HT-29 (cell line): ENCODE data around the genes GOLGA6L25 and ENTREP2.

- RAMPAGE, long total RNA = no peak
These were observed 61.5 kb upstream of the OCA2 start for GRCh38 chr15:28160422-28161169.

GRCh38 chr15:28168285-28168909 is 69.3 kb upstream of the OCA2 start:
- RAMPAGE, long total RNA = no peak

- RAMPAGE, long total RNA = no peak
These were observed 22.7 kb downstream of the HERC2 start for GRCh38 chr15:28299250-28299633.

DNA sequence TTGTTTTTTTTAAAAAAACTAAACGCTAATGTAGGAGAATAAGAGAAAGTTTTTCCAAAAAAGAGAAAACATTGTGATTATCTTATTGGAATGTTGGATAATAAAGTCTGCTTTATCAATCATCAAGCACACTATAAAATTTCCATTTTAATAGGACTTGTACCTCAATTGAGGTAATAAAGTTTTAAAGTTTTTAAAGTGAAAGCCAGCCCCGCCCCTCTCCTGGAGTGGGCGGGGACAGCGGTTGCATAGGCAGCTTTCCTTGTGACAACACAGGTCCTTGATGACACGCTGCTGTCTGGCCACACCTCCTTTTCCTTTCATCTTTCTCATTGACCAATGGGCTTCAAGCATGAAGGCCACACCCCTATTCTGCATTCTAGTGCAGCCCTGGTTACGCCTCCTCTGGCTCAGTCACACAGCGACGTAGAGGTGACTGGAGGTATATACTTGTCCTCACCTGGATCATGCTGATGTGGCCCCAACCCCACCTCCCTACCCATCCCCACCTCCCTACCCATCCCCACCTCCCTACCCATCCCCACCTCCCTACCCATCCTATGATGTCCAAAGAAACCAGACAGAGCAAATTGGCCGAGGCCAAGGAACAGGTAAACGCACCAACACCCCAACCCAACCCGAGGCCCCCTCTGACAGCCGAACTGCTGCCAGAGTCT is at the start of gene GOLGA6L25:
Gene GOLGA6L25 (plus strand): TSS at position 413 of the 677 bp plus-strand sequence.
- RAMPAGE, long total RNA = no peak

DNA sequence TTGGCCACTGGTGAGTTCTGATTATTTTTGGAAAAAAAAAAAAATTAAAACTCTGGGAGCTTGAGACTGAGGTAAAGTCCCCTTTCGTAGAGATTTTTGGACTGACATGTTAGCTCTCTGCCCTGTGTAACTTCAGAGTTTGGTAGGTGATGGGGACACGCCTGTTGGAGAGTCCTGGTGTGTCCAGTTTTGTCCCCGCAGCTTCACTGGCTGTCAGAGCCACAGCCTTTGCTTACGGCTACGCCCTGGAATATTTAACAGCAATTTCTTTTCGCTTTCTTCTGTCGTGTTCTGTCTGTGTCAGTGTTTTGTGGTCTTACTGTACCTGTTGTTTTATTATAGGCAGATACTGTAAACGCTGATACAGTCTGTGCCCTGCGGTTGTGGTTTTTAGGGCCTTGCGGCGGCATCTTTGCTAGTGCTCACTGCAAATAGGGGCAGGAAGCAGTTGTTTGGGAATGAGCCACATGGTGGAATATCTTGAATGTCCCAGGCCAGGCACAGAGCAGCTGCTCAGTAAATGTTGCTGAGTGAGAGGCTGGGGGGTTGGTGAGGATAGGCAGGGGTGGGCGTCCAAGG is 62.7 kb downstream of the APBA2 start:
- RAMPAGE, long total RNA = no peak

DNA sequence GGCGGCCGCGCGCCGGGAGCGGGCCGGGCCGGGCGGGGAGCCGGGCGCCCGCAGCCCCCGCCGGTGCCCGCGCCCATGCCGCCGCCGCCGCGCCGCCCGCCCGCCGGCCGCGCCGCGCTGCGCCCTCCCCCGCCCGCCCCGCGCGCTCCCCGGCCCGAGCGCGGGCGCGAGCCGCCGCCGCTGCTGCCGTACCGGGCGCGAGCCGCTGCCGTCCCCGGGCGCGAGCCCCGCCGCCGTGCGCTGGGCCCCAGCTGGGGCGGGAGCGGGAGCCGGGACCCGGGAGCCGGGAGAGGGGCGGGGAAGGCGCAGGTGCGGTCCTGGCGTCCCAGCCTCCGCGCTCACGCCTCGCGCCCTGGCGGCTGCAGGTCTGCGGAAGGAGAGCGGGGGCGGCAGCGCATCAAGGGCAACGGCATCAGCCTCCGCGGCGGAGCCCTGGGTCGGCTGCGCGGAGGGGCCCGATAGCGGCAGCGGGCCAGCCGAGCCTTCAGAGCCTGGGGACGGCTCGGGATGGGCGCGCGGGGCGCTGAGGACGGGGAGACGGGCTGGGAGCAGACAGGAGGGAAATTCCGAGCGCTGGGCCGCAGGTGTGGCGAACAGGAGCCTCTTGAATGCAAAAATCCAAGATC is at the start of gene ENTREP2:
Gene ENTREP2 (minus strand): TSS at position 126 of the 626 bp plus-strand sequence.
- RAMPAGE, long total RNA = no peak

- RAMPAGE, long total RNA = no peak
These were observed 101.8 kb downstream of the TJP1 start for GRCh38 chr15:29720329-29721005.

DNA sequence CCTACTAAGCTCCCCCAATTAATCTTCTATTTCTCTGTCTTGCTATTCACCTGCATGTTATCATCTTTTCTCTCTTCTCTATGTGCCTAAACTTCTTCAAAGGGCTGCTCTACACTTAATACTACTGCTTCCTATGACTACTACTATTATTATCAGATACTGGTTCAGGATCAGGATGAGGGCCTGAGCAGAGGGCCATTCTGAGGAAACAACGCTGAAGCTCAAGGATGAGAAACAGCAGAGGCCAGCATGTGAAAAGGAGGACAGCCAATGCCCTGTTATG is 54.3 kb downstream of the TJP1 start:
- RAMPAGE, long total RNA = no peak

DNA sequence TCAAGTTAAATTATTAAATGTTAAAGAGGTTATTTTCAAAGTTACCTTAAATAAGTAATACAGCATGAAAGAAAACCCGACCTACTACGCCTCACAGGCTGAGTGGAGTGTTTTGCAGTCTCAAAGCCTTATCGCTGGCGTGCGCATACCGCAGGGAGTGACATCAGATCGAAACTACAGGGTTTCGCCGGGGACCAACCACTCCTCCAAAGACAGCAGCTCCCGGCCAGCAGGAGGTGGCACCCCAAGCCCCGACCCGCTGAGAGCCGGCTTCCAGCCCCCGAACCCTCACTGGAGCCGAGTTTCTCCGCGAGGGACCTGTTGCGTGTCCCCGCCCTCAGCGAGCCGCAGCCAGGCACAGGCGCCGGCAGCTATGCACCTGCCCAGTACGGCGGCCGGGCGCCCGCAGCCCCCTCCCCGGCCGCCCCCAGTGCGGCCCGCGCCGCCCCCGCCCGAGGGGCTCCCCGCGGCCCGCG is 859 bp downstream of the TJP1 start:
- RAMPAGE, long total RNA = no peak

DNA sequence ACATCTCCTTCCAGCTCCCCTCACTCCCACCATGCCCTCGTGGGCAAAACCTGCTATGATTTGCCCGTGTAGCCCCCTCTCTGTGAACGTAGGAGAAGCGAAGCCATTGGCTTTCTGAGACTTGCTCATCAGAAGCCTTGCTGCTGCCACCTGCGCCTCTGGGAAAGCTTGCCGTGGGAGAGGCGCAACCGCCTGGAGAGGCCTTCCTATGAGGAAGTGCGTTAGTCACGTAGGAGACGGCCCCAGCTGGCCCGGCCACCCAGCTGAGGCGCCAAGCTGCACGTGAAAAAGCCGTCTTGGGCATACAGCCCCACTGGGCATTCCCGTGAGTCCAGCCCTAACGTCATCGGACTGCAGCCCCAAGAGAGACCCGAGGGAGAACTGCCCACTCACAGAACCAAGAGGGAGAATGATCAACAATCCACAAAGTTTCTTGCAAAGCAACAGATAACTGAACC is 49.1 kb upstream of the TJP1 start:
- RAMPAGE, long total RNA = no peak

DNA sequence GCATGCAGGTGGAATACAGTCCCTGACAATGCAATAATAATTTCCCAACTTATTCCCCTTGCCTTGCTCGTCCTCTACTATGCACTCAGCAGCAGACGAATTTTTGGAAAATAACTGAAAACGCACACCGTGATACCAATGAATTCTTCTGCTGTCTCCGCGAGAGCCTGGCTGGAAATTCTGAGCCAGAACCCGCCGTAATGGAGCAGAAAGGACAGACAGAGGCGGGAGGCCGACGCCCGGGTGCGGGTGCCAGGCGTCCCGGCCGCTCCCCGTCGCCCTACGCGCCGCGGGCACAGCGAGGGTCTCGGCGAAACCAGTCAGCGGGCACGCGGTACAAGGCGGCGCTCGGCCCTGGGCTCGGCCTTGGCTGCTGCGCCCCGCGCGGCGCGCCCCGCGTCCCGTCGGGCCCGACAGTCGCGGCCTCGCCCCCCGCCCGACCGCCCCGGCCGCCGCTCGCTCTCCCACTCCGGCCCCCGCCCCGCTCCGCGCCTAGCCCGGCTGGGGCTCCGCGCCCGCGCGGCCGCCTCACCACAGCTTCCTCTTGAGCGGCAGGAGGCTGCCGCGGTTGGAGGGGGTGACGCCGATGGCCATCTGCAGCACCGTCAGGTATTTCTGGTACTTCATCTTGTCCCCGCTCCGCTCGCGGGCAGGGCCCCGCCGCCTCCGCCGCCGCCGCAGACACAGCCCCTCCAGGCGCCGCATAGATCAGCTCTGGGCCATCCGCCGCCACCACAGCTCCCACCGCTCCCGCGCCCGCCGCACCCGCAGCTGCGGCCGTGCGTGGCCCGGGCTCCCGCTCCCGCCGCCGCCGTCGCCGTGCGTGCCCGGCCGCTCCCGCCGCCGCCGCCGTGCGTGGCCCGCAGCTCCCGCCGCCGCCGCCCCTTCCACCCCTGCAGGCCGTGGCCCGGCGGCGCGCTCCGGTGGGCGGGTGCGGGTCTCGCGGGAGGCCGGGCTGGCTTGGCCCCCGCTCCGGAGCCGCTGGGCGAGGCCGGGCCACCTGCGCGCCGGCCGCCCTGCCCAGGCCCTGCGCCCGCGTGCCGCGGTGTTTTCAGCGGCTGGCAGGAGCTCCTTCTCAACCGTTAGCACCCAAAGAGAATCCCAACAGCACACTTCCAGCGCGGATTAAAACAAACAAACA is 114.2 kb upstream of the GOLGA8J start:
- RAMPAGE, long total RNA = no peak

- RAMPAGE, long total RNA = no peak
These were observed 20.9 kb downstream of the GOLGA8J start for GRCh38 chr15:30103427-30104337.

GRCh38 chr15:31014212-31014684 is 22.8 kb upstream of the MTMR10 start:
- RAMPAGE, long total RNA = no peak

- RAMPAGE, long total RNA = no peak
These were observed 40.3 kb upstream of the MTMR10 start for GRCh38 chr15:31031715-31032195.

- RAMPAGE, long total RNA = no peak
These were observed 62.3 kb upstream of the TRPM1 start for GRCh38 chr15:31163796-31164337.

DNA sequence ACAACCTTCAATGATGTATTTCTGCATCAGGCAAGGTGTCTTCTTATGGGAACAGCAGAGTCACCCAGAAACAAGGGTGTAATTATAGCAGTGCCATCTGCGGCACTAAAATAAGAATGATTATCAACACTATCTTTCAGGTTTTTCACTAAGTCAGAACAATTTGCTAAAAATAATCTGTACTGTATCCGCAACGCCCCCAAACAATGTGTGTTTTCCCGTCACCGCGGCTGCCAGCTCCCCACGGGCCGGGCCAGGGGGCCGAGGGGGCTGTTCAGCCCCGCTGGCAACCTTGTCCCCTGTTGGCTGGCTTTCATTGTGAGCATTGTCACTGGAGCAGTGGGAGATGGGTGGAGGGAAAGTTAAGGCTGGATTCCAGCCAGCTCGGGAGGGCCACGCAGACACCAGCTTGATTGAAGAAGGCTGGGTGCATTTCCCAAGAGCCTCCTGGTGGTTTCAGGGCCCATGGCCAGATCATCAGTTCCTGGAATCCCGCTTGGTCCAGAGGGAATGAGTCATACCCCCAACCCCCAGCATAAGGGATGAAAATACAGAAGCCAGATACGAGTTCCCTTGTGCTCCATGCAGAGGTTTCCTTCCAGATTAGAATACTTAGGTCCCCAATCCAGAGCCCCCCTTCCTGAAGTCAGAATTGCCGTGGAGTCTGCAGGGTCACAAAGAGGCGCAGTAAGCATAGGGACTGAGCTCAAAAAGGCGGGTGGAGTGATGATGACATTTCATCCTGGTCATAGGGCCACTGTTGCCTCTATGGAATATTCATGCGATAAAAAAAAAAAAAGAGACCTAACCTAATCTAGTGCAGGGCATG is 90.2 kb upstream of the KLF13 start:
- RAMPAGE, long total RNA = no peak

GRCh38 chr15:31342583-31343554 is 16.2 kb downstream of the KLF13 start:
- RAMPAGE, long total RNA = no peak

GRCh38 chr15:31347704-31348130 is 21.1 kb downstream of the KLF13 start:
- RAMPAGE, long total RNA = no peak

- RAMPAGE, long total RNA = no peak
These were observed 46.5 kb downstream of the KLF13 start for GRCh38 chr15:31373049-31373689.

- RAMPAGE, long total RNA = no peak
These were observed 50.1 kb downstream of the KLF13 start for GRCh38 chr15:31376402-31377540.